Sigmoid colon (tissue), 4 donors: ENCODE measurements around a stretch of chr6.

DNA sequence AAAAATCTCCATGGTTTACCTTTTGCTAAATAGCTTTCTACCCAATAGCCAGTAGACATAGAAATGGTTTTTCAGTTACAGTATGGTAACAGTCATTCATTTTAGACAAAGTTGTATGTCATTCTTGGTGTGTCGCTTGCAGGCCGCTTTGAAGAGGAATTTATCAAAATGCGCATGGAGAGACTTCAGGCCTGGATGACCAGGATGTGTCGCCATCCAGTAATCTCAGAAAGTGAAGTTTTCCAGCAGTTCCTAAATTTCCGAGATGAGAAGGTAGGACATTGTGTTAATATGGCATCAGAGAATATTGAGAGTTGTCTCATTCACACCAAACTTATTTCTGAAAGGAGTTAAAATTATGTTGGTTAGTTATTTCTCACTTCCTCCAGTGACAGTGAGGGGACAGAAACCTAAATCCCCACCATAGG is 60.3 kb upstream of the SYNJ2 start:
- PRO-cap = no peak
- RAMPAGE, long total RNA, 4 experiments = no peak in any of the 4 experiments

GRCh38 chr6:157944650-157945599 is 36.7 kb upstream of the SYNJ2 start:
- PRO-cap = no peak
- RAMPAGE, long total RNA, 4 experiments = no peak in any of the 4 experiments

DNA sequence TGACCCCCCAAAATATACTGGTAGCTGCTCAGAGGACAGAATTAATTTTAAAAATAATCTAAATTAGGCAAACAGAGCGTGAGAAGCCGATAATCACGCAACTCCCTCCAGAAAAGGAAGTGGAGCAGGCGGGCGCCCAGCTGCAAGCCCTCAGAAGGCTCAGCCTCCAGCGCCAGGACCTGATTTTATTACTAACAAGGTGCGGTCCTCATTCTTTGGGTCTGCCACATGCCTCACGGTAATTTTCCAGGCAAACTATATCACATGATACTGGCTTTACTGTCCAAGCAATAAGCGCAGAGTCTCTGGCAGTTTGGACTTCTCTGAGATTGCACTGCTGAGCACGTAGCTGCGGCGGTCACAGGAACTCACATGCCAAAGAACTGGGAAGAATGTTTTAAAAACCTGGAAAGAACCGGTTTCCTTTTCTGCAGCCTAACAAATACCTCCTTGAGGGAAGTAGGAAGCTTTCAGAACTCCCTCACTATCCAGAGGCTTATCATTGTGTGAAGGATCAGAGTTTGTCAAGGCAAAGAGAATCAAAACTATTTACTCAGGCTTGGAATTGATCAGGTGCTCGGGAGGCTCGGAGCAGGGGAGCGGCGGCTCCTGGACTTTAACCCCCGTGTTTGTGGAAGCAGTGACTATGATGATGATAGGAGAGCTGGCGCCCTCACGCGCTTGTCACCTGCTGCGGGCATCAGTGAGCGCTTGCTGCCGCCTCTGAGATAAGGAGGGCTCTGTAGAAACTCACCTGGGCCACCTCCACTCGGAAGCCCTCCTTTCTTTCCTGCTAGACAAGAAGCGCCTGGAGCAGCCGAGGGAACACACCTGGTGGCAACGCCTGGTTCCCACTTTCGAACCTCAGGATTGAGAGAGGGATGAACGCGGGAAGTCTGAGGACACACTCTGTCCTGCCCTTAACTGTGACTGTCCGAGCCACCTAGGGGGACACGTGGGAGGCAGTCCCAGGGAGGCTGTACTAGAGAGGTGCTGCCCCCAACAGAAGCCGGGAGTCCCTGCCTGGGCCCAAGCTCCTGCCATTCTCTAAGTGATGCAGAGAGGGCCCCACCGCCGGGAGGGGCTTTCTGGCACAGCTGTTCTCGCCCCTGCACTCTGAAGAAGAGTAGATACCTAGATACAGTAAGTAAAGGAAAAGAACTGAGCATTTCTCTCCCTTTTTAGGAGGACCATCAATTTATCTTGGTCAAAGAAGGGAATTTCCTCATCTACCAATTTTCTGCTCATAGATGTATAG is 27.2 kb upstream of the SYNJ2 start:
- PRO-cap = bidirectional peak, plus-strand start at position 318 of the sequence, minus-strand start at position 331 of the sequence
- RAMPAGE, long total RNA, 4 experiments = no peak in any of the 4 experiments

- PRO-cap = no peak
- RAMPAGE, long total RNA, 4 experiments = no peak in any of the 4 experiments
Measured at GRCh38 chr6:157990330-157991011, 8.8 kb downstream of the SYNJ2 start.

GRCh38 chr6:158043654-158044596 is 62.3 kb downstream of the SYNJ2 start:
- PRO-cap = bidirectional peak, plus-strand start at chr6:158043943, minus-strand start at chr6:158043833
- RAMPAGE, long total RNA, 4 experiments = no peak in any of the 4 experiments

GRCh38 chr6:158083260-158083856 is 84.7 kb downstream of the SERAC1 start:
- PRO-cap = no peak
- RAMPAGE, long total RNA, 4 experiments = no peak in any of the 4 experiments

- PRO-cap = no peak
- RAMPAGE, long total RNA, 4 experiments = no peak in any of the 4 experiments
Measured at GRCh38 chr6:158086426-158087463, 81.3 kb downstream of the SERAC1 start.

- PRO-cap = no peak
- RAMPAGE, long total RNA, 4 experiments = no peak in any of the 4 experiments
Measured at GRCh38 chr6:158441526-158442069, 118.3 kb upstream of the TMEM181 start.

DNA sequence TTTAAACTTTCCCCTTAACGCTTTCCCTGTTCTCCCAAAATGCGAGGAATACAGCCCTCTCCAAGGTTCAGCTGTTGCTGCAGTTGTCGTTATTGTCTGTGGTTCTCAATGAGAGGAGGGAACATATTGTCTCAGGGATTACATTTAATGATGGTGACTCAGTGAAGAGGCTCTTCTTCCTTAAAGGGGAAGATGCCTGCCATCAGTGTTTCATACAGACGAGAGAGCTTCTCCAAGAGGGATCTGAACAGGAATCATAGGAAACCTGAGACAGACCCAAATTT is 59.9 kb upstream of the TMEM181 start:
- PRO-cap = no peak
- RAMPAGE, long total RNA, 4 experiments = no peak in any of the 4 experiments

DNA sequence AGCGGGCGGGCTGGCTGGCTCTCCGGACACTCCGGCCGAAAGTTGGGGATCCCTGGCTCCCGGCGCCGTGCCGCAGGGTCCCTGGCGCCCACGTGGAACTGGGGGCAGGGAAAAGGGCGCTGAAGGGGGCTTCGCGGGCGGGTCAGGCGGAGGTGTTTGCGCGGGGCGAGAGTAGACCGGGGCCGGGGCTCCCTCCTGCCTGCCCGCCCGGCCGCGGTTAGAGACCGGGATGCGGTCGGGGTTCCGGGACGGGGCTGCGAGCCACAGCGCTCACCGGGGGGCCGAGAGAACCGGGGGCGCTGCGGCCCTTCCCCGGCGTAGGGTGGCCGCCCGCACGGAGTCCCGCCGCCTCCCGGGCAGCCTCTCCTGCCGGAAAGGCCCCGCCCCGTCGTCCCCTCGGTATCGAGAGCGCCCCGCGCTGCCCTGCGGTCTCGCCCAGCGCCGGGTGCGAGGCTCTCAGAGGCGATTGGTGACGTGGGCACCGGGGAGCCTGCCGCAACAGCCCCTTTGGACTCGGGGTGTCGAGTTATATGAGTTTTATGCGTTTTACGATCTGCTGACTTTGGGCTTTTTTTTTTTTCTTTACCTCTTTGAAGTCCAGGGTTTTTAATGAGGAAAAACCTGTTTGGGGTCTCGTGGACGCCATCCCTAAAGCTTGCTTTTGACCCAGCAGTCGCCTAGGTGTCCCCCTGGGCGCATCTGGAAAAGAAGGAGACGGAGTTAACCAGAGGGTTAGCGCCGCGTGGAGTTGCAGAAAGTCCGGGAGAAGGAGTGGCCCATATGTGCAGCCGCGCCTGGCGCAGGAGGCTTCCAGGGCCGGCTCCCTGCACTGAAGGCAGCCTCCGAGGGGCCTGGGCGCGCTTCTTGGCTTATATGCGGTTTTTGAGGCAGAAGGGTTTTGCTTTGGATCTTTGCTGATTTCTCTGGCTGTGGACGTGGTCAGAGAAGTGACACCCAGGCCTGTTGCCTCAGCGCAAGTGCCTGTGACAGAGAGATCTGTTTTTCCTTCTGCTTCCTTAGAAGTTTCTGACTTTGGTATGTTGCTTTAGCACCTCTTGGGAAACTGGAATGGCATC is 695 bp downstream of the TMEM181 start:
- PRO-cap = no peak
- RAMPAGE, long total RNA, 4 experiments = no peak in any of the 4 experiments

GRCh38 chr6:158757611-158758046 is 61.5 kb downstream of the EZR start:
- PRO-cap = no peak
- RAMPAGE, long total RNA, 4 experiments = no peak in any of the 4 experiments

DNA sequence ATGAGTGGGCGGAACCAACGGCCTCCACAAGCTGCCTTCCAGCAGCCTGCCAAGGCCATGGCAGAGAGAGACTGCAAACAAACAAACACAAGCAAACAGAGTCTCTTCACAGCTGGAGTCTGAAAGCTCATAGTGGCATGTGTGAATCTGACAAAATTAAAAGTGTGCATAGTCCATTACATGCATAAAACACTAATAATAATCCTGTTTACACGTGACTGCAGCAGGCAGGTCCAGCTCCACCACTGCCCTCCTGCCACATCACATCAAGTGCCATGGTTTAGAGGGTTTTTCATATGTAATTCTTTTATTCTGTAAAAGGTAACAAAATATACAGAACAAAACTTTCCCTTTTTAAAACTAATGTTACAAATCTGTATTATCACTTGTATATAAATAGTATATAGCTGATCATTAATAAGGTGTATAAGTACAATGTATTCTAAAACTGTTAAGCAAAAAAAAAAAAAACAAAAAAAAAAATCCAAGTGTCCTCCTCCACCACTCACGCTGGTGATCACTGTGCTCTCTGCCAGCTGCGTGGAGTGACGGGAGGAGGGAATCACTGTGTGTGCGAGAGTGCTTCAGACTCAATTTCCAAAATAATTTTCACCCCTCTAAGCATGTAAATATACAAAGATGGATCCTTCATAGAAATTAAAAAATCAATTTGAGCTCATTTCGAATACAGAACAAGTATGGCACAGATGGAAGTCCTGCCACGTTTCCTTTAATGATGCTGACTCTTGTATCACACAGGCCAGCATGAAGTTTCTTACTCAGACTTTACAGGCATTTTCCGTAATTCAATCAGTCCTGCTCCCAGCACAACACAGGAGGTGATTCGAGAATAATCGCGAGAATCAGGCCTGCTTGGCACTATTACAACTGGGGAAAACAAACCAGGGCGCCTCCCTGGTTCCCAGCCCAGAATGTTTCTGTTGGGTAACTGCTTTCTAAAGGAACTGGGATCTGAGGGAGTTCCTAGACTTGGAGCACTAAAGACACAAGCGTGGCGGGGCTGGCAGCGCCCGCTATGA is 53.0 kb downstream of the EZR start:
- PRO-cap = no peak
- RAMPAGE, long total RNA, 4 experiments = no peak in any of the 4 experiments

GRCh38 chr6:158771642-158772538 is 47.3 kb downstream of the EZR start:
- PRO-cap = no peak
- RAMPAGE, long total RNA, 4 experiments = no peak in any of the 4 experiments

- PRO-cap = no peak
- RAMPAGE, long total RNA, 4 experiments = no peak in any of the 4 experiments
Measured at GRCh38 chr6:158801362-158802292, 17.5 kb downstream of the EZR start.

- PRO-cap = no peak
- RAMPAGE, long total RNA, 4 experiments = no peak in any of the 4 experiments
Measured at GRCh38 chr6:159063858-159064188, 19.0 kb upstream of the TAGAP start.

- PRO-cap = no peak
- RAMPAGE, long total RNA, 4 experiments = no peak in any of the 4 experiments
Measured at GRCh38 chr6:159064327-159064940, 19.6 kb upstream of the TAGAP start.

DNA sequence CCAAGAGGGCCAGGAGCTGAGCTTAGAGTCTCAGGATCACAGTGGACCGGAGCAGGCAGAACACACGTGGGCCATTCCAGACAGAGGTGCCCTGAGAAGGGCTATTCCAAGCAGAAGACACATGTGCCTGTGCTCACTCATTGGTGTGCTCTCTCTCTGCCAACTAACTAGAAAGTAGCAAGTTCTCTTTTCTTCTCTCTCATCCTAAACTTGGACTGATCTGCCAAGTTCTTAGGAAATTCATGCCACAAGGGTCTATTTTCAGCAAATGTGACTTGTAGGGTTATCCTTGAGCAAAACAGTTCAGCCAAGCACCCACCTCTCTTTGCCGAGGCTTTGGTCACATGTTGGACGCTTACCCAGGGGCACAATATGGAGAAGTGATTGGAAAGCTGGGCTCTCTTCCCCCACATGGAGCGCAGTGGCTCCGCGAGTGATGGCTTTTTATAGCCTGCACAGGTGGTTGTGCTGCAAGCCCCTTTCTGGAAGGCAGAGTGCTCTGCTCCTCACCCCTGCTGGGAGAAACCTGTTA is 47.8 kb upstream of the FNDC1 start:
- PRO-cap = no peak
- RAMPAGE, long total RNA, 4 experiments = no peak in any of the 4 experiments

- PRO-cap = no peak
- RAMPAGE, long total RNA, 4 experiments = no peak in any of the 4 experiments
Measured at GRCh38 chr6:159680775-159681906, 11.9 kb downstream of the SOD2 start.

DNA sequence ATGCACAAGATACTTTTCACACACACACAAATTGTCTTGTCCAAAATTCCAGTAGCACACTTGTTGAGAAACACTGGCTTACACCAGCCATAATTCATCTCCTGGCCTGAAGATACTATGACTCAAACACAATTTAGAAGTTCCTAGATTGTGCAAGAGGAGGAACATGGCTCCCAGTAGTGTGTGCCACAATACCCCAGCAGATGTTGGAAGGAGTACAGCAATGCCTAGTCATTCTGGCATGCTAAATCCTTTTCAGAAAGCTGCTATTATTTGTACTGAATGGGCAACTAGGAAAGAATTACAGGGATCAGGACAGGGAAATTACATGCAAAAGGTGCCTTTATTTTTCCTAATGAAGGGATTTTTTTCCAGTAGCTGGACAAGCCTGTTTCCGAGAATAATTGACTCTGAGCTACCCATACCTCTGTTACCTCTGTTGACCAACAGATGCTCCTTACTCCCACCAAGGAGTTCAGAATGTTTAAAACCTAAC is 10.5 kb upstream of the WTAP start:
- PRO-cap = no peak
- RAMPAGE, long total RNA, 4 experiments = no peak in any of the 4 experiments

DNA sequence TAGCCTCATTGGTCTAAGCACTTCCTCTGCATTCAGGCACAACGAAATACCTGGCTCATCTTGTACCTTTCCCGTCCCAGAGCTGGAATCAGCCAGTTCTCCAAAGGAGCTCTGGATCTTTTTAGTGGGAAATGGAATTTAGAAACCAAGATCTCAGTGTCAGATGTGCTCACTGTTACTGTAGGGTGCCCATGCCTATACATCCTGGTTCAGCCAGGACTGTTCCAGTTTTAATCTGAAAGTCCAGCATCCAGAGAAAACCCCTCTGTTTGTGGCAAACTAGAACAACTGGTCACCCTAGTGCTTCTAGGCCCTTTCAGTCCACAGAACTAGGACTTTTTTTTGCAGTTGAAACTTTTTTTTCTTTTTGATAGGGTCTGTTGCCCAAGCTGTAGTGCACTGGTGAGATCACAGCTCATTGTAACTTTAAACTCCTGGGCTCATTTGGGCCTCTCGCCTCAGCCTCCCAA is 3.9 kb upstream of the WTAP start:
- PRO-cap = no peak
- RAMPAGE, long total RNA, 4 experiments = no peak in any of the 4 experiments